H4 (cell line): Measurements from ENCODE around the gene GXYLT2.

- RAMPAGE, long total RNA, result no peak
Measured at GRCh38 chr3:71219012-71219814, 364.3 kb downstream of the FOXP1 start.

- RAMPAGE, long total RNA, result no peak
Measured at GRCh38 chr3:71244974-71245410, 338.5 kb downstream of the FOXP1 start.

GRCh38 chr3:71249096-71249634 is 334.4 kb downstream of the FOXP1 start:
- RAMPAGE, long total RNA, result no peak

GRCh38 chr3:71319583-71320285 is 263.8 kb downstream of the FOXP1 start:
- RAMPAGE, long total RNA, result no peak

- RAMPAGE, long total RNA, result no peak
Measured at GRCh38 chr3:71417915-71418469, 165.5 kb downstream of the FOXP1 start.

GRCh38 chr3:71542353-71543334 is 40.9 kb downstream of the FOXP1 start:
- RAMPAGE, long total RNA, result no peak

GRCh38 chr3:71615077-71615392 is 31.5 kb upstream of the FOXP1 start:
- RAMPAGE, long total RNA, result no peak

DNA sequence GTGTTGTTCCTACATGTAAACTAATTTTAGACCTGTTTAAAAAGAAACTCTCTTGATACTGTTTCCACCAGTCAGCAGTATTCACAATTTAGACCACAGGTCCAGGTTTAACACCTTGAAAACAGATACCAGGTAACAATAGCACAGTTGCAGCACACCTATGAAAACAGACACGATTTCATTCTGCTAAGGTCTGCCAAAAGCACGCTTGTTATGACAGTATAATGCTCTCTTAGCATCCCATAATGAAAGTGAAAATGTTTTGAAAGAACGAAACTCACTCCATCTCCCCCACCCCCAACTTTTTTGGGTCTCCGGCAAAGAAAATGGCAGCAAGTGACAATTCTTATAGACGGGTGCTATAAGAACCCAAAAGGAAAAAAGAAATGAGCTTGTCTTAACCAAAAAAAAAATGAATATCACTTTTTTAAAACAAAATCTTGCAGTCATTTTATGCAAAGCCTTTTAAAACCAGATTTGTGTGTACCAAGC is 1.6 kb downstream of the EIF4E3 start:
- RAMPAGE, long total RNA, result no peak

GRCh38 chr3:71755224-71755557 is 1.5 kb downstream of the GPR27 start:
- RAMPAGE, long total RNA, result no peak

- RAMPAGE, long total RNA, result no peak
Measured at GRCh38 chr3:72127302-72127612, 342.3 kb upstream of the PROK2 start.

- RAMPAGE, long total RNA, result no peak
Measured at GRCh38 chr3:72153580-72154017, 368.7 kb upstream of the PROK2 start.

DNA sequence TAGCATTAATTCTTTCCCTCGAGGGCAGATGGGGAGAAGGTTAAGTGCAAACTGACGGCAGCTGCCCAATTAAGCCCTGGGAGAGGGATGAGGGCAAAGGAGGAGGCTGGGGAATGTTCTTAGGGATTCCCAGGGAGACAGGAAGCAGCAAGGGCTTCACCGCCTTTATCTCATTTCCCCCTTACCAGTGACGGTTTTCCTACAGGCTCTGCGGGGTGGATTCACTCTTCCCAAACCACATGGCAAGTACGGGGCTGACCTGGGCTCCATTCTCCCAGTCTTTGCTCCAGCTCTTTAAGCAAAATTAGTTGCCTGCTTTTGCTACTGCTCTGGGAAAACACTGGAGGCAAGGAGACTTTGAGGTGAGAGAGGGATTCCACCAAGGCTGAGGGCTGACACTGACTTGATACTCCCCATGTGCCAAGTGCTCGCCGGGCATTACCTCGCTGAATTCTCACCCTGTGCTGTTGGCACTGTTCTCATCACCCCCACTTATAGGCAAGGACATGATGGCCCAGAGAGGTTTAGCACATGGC is 519.1 kb upstream of the PROK2 start:
- RAMPAGE, long total RNA, result no peak

GRCh38 chr3:72306820-72307679 is 522.1 kb upstream of the PROK2 start:
- RAMPAGE, long total RNA, result no peak

DNA sequence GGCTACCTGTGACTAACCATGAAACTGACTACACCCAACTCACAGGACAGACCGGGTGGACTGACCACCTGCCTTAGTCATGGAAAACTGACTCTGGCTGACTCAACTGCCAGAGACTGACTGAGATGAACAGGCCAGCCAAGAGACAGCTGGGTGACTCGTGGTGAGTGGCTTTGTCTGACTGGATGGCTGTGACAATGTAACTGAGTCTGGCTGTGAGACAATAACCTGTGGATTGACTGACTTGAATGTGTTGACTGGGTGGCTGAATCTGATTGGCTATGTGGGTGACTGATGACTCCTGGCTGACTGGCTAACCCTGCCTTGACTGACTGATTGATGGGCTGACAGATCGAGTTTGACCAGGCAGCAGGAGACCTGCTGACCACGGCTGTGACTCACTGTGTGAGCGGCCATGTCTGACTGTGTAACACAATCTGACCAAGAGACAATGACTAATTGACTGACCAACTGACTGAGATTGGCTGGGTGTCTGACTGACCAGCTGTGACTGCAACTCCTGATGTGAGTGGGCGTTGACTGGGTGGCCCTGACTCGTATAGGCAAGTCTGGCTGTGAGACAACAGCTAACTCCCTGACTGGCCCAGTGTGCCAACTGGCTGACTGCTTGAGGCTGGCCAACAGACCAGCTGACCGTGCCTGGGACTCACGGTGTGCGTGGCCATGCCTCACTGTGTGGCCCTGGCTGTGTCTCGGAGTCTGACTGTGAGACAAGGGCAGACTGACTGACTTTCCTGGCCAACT is 509.2 kb downstream of the SHQ1 start:
- RAMPAGE, long total RNA, result no peak

GRCh38 chr3:72376859-72377771 is 471.1 kb downstream of the SHQ1 start:
- RAMPAGE, long total RNA, result no peak

- RAMPAGE, long total RNA, result no peak
Measured at GRCh38 chr3:72441015-72441640, 407.1 kb downstream of the SHQ1 start.

DNA sequence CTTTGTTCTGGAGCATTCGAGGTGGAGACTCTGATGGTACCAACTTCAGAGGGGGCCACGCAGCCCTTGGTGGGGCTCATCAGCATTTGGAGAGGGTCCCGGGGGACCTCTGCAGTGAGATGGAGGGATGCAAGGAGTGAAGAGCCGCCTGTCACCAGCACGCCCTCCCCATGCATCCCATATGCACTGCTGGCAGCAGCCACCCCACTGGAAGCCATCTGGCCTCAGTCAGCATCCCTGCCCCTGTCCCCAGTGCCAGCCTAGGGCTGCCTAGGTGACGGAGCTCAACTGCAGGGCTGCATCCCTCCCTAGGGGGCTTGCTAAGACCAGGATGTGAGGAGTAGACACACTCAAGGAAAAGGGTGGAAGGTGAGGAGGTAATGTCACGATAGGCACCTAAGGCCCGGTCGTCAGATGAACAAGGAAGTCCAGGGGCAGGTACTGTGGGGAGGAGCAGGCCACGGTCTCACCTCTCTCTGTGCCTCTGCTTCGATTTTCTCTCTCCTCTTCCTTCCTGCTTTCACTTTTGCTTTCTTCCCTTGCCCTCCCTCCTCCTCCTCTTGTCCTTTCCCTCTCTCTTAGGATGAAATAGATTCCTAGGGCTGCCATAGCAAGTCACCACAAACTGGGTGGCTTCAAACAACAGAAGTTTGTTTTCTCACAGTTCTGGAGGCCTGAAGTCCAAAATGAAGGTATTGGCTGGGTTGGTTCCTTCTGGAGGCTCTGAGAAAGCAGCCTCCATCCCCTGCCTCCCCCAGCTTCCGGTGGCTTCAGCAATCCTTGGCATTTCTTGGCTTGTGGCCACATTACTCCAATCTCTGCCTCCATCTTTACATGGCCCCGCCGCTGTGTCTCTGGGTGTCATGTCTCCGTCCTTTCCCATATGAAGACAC is 298.4 kb downstream of the SHQ1 start:
- RAMPAGE, long total RNA, result no peak

GRCh38 chr3:72821870-72822528 is 26.2 kb downstream of the SHQ1 start:
- RAMPAGE, long total RNA, result no peak

DNA sequence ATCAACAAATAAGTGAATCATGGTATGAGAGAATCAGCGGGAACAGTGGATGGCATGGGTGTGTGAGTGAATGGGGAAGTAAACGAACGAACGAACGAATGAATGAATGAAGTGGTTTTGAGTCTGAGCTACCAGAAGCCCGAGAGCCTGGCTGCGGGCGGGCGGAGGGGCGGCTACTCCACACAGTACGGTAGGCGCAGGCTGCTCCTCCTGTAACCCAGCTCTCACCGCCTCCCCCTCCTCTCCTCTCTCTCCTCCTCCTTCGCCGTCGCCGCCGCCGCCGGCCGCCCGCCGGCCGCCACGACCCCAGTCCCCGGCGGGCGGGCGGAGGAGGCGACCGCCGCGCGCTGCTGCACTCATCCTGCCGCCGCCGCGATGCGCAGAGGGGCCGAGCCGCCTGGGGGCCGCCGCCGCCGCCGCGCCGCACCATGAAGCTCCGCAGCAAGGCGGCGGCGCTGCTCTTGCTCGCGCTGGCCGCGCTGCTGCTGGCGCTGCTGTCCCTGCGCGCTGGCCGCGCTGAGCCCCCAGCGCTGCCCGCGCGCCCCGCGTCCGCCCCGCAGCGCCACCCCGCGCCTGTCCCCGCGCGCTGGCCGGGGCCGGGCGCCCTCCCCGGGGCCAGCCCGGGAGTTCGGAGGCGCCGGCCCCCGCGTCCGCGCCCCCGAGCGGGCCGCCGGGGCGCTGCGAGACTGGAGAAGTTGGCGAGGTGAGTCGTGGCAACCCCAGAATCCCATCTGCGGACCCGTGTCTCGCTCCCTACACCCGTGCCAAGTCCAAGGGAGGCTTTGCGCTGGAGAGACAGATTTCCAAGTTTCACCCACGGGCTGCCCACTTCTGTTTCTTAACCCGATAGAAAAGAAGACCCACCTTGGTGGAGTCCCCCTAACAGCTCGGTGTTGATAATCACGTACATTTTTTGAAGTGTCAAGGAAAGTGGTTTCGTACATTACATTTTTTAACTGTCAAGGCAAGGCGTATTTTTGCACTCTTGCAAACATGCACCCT is at the start of gene GXYLT2:
TSS of gene GXYLT2 (plus strand) at position 241 of the 1,002 bp plus-strand sequence.
- RAMPAGE, long total RNA, result no peak

- RAMPAGE, long total RNA, result no peak
Measured at GRCh38 chr3:72890914-72891505, 3.2 kb downstream of the GXYLT2 start.